Peyer's patch (tissue), 4 donors: ENCODE results near the genes PPP1R15B and LRRN2.

DNA sequence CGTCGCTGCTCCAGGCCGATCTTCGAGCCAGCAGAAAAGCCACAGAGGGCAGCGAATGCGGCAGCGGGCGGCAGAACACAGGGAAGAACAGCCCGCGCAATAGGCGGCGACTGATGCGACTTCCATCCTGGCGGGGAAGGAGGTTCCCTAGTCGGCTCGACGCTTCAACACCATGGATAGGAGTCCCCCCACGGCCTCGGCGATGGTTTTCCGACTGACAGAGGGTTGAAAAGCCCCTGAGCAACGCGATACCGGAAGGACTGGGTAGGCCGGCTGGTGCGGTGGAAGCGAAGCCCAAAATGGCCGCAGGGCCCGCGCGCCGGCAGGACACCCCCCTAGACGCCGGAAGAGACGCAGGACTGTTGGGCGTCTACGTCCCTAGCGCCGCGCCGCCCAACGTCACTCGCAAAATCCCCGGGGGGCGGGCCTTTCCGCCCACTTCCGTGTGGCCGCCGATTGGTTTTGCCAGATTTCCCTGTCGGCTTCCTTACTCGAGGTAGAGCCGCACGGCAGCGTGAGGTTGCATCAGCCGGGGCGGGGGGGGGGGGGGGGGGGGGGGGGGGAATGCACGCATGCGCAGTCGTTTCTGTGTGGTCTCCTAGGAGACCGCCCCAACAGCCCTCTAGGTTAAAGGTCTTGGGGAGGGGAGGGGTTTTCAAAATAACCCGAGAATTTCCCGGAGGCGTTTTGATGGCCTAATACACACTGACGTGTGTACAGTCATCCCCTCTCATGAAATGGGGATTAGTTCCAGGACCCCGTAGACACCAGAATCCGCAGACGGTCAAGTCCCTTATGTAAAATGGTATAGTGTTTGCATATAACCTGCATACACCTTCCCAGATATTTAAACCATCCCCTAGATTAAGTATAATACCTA, at the start of gene PPP1R15B:
Gene PPP1R15B, minus strand, starts transcription at position 301 of the 880 bp plus-strand sequence.
- PRO-cap, result unidirectional peak, minus-strand start at position 89 of the sequence; bidirectional peak, plus-strand start at position 685 of the sequence, minus-strand start at position 301 of the sequence
- RAMPAGE, long total RNA, 4 experiments, result start-site peak on the minus strand in 1 of 4 experiments, centred at position 296 of the sequence, 79 reads per replicate

GRCh38 chr1:204426092-204426344, 14.4 kb upstream of the PPP1R15B start:
- PRO-cap, result no peak
- RAMPAGE, long total RNA, 4 experiments, result no peak in any of the 4 experiments

GRCh38 chr1:204465166-204466225, 29.1 kb downstream of the PIK3C2B start:
- PRO-cap, result bidirectional peak, plus-strand start at chr1:204465902, minus-strand start at chr1:204465835
- RAMPAGE, long total RNA, 4 experiments, result no peak in any of the 4 experiments

DNA sequence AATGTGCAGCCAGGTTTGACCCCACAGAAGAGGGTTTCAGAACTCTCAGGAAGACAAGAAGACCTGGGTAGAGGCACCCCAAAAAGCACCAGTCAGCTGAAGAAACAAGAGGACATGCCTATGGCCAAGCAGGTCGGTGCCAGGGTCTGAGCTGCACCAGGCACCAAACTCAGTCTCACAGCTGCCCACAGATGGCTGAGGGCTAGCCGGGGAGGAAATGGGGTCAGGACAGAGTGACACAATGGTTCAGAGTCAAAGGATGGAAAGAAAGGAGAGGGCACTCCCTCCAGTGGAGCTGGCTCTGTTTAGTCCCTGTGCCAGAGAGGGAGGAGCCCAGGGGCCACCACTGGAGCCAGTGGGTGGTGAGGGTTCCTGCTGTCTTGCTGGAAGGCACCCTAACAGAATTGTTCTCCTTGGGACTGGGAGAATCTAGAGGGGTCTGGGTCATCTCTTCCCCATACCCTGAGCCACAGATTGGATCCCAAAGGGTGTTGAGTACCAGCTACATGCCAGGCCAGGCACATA, 17.2 kb downstream of the PIK3C2B start:
- PRO-cap, result no peak
- RAMPAGE, long total RNA, 4 experiments, result no peak in any of the 4 experiments

DNA sequence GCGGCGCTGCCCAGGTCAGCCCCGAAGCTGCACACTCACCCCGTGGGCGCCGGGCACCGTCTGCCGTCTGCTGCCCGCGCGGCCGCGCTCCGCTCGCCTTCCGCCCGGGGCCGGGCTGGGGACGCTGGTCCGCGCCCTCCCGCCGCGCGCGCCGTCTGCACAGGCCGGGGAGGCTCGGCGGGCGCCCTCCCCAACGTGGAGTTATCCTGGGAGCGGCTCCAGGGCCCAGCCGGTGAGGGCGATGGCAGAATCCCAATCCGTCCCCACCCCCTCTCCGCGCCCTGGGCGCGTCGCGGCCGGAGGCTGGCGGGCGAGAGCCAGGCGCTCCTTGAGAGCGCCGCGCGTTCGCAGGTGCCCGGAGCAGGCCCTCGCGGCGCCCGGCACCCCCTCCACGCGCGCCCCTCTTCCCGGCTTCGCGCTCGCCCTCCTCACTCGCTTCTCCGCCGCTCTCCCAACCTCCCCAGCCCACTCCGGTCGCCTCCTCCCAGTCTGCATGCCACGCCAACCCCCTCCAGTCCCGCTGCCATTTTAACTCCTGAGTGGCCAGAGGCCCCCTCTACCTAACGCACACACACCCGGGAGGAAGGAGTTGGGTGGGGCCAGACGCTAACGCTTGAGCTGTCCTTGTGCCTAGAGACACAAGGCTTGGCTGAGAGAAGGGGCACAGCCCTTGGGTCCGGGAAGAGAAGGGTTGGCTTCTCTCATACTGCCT, at the start of gene LRRN2:
Gene LRRN2, minus strand, starts transcription at position 458 of the 712 bp plus-strand sequence.
- PRO-cap, result unidirectional peak, minus-strand start at position 157 of the sequence; unidirectional peak, minus-strand start at position 453 of the sequence
- RAMPAGE, long total RNA, 4 experiments, result no peak in any of the 4 experiments

DNA sequence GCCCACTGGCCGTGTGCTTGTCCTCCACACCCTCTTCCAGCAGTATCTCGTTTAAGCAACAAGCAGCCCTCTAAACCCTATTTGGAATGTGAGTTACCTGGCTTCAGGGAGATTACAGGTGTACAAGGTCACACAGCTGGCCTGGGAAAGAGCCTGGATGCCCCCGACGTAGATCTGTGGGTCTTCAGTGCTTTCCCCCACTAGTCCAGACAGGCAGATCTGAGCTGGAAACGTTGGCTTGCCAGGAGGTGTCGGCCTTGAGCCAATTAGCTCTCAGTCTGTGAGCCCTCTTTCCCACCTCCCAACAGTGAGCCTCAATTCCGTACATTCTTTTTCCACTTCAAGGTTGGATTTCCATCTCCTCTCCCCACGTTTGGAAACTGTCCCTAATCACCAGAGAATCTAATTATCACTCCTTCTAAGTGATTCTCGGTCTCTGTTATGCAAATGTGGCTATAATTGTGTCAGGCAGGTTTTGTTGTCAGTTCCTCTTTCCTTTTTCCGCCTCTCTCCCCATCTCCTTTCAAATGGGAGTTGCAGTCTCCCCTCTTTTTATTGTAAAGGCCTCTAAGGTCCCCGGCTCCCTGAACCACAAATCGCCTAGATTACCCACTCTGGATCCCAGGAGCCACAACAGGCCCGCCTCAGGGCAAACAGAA, 29.3 kb upstream of the LRRN2 start:
- PRO-cap, result no peak
- RAMPAGE, long total RNA, 4 experiments, result no peak in any of the 4 experiments

DNA sequence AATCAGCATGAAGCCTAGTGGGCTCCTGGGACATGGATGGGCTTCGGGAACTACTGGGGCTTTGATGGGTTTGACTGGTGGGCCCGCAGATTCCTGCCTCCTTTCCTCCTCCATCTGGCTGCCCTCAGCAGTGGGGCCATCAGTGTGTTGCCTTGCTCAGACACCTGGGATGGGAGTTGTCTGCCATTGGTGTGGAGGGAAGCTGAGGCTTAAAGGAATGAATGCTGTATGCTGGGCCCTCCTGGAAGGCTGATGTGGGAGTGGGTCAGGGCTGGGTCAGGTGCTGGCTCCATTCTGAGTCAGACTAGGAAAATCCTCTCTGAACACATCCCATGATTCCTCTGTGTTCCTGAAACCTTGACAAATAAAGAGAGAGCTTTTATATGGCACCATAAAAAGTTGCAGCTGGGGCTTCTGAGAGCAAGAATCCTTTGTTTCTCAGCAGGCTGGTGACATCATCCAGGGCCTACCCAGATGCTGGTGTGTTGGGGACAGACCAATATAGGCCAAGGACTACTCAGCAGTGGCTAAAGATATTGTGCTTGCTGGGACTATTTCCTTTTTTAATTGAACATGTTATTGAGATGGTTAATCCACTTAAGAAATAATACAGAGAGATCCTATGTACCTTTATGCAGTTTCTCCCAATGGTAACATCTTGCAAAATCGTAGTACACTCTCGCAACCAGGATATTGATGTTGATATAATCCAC, 14.4 kb downstream of the NFASC start:
- PRO-cap, result no peak
- RAMPAGE, long total RNA, 4 experiments, result no peak in any of the 4 experiments

- PRO-cap, result no peak
- RAMPAGE, long total RNA, 4 experiments, result no peak in any of the 4 experiments
Observed at GRCh38 chr1:205210643-205211064, 848 bp downstream of the DSTYK start.

DNA sequence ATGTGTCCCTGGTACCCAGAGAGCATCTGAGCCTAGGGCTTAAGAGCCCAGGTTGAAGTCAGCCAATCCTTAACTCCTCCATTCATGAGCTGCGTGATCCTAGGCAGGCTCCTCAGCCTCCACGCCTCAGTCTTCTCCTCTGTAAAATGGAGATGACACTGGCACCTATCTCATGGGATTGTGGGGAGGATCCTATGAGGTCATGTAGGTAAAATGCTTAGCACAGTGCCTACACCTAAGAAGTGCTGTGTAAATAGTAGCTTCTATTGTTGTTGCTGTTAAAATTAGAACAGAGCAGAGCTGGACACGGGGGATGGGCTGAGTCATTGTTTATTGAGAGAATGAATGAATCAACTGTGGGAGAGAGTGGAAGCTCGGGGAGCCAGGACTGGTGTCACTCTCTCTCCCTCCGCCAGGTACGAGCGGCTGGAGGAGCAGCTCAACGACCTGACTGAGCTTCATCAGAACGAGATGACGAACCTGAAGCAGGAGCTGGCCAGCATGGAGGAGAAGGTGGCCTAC, 43.0 kb downstream of the TMCC2 start:
- PRO-cap, result no peak
- RAMPAGE, long total RNA, 4 experiments, result no peak in any of the 4 experiments

DNA sequence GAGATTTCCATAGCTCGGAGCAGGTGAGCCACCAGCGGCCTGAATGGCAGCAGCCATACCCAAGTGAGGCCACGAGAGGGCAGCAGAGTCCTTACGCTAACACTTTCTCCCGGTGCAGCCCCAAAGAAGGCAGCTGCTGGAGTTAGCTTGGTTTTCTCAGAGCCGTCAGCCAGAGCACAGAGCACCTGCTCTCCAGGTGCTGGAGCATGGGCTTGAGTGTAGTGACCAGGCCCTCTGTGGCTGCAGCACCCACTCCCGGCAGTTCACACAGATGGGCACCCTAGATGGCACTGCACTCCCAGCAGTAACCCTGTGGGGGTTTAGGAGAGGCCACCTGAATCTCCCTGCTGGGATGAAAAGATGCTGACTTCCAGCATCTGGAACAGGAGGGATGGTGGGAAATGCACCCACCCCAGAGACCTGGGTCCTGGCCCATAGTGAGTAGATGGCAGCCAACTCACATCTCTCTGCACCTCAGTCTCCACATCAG, 45.9 kb downstream of the TMCC2 start:
- PRO-cap, result no peak
- RAMPAGE, long total RNA, 4 experiments, result no peak in any of the 4 experiments

DNA sequence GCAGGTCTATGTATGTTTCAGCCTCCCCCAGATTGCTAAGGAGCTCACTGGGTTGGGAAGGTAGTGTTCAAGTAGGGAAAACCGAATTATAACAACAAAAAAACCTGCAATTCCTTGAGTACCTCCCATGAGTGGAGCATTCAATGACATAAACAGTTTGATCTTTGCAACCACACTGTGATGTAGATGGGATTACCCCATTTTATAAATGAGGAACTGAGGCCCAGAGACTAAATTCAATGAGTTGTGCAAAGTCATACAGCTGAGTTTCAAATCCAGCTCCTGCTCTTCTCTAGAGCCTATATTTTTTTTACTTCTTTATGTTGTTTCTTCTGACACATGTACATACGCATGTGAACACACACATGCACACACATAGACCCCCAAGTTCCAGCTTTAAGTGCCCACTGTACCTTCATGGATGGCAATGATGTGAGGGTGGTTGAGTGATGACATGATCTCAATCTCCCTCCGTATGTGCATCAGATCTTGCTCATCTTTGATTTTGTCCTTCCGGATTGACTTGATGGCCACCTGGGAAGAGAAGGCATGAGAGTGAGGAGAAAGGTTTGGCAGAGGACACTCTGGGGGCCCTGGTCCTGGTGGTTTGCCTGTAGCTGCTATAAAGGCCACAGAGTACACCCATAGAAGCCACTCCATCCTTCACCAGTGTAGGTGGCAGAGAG, 10.1 kb downstream of the NUAK2 start:
- PRO-cap, result no peak
- RAMPAGE, long total RNA, 4 experiments, result no peak in any of the 4 experiments

DNA sequence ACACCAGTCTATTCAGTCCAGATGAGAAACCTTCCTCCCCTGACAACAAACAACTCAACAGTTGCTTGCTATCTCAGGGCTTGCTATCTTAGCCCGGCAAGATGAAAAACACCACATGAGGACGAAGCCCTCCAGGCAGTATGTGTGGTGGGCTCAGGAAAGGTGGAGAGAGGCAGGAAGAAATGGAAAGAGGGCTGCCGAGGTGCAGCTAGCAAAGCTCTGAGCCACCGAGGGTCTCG, 8.4 kb downstream of the NUAK2 start:
- PRO-cap, result no peak
- RAMPAGE, long total RNA, 4 experiments, result no peak in any of the 4 experiments

- PRO-cap, result no peak
- RAMPAGE, long total RNA, 4 experiments, result no peak in any of the 4 experiments
Observed at GRCh38 chr1:205316085-205316594, 5.4 kb downstream of the NUAK2 start.

DNA sequence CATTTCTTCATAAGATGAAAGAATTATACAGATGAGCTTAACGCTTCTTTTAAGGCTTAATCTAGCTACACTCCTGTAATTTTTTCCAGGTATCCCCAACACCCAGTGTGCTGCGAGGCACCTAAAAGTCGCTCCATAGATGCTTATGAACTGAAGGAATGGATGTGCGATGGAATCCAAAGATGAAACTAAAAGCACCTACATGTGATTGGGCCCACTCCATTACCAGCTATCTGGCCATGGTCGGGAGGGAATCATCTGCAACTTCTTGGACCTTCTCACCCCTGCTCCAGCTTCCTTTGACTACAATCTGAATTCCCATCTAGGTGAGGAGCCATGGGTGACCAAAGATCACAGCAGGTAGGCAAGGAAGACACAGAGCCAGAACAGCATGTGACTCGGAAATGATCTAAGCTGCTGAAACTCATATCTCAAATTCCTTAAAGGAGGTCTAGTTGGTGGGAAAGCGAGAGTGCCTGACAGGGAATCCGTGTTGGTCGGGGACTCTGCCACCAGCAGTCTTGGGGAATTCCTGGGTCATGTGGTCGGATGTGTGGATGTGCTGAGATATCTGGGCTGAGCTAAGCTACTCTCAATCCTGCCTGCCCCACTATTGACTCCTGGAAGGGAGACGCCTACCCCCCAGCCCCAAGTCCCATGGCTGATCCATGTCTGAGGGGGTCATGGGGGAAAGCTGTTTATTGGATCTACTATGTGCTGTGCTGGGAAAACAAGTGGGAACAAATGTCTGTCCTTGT, 3.2 kb upstream of the NUAK2 start:
- PRO-cap, result no peak
- RAMPAGE, long total RNA, 4 experiments, result no peak in any of the 4 experiments

GRCh38 chr1:205375958-205376179, 19.1 kb upstream of the KLHDC8A start:
- PRO-cap, result no peak
- RAMPAGE, long total RNA, 4 experiments, result no peak in any of the 4 experiments

- PRO-cap, result unidirectional peak, plus-strand start at chr1:205447299
- RAMPAGE, long total RNA, 4 experiments, result no peak in any of the 4 experiments
Observed at GRCh38 chr1:205447206-205448380, 8.3 kb downstream of the BLACAT1 start.

GRCh38 chr1:205448732-205449593, 6.9 kb downstream of the BLACAT1 start:
- PRO-cap, result no peak
- RAMPAGE, long total RNA, 4 experiments, result no peak in any of the 4 experiments

DNA sequence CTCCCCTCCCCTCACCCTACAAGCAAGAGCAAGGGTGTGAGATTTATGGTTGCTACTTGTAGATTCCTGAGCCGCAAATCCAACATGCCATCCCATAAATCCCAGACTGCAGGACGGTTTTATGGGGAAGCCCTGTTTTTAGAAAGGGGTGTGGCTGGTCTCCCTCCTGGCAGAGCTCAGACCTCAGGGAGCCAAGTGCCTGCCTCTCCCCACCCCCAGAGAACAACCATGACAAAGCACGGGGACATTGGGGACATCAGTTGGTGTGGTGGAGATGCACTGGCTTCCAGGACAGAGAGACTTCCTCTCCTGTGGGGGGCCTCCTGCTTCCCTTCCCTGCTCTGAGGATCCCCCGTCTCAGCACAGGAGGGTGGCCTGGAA, 15.3 kb downstream of the CDK18 start:
- PRO-cap, result no peak
- RAMPAGE, long total RNA, 4 experiments, result no peak in any of the 4 experiments

GRCh38 chr1:205669446-205670467, 10.6 kb downstream of the SLC45A3 start:
- PRO-cap, result bidirectional peak, plus-strand start at chr1:205669898, minus-strand start at chr1:205669750
- RAMPAGE, long total RNA, 4 experiments, result no peak in any of the 4 experiments

DNA sequence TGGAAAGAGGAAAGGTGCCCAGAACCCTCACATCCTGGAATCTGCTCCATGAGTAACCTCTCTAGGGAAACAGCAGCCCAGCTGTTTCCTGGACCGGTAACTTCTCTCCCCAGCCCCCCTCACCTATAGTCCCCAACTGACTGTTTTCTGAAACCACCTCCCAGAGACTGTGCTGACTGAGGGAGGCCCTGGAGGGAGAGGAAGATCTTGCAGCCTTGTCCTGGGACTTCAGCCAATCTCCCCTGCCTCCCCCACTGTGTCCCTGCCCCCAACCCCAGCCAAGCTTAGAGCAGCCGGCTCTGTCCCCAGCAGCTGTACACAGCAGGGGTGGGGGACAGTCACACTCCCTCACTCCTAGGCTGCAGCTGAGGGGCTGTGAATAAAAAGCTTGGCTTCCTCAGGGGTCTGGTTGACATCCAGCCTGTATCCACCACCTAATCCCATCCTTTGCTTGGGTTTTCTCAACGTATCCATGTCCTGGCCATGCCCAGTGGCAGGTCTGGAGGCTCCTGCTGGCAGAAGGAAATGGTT, 20.8 kb upstream of the SLC45A3 start:
- PRO-cap, result no peak
- RAMPAGE, long total RNA, 4 experiments, result no peak in any of the 4 experiments